Left lobe of liver (tissue), 1 donor: ENCODE data around the gene LRRFIP1.

DNA sequence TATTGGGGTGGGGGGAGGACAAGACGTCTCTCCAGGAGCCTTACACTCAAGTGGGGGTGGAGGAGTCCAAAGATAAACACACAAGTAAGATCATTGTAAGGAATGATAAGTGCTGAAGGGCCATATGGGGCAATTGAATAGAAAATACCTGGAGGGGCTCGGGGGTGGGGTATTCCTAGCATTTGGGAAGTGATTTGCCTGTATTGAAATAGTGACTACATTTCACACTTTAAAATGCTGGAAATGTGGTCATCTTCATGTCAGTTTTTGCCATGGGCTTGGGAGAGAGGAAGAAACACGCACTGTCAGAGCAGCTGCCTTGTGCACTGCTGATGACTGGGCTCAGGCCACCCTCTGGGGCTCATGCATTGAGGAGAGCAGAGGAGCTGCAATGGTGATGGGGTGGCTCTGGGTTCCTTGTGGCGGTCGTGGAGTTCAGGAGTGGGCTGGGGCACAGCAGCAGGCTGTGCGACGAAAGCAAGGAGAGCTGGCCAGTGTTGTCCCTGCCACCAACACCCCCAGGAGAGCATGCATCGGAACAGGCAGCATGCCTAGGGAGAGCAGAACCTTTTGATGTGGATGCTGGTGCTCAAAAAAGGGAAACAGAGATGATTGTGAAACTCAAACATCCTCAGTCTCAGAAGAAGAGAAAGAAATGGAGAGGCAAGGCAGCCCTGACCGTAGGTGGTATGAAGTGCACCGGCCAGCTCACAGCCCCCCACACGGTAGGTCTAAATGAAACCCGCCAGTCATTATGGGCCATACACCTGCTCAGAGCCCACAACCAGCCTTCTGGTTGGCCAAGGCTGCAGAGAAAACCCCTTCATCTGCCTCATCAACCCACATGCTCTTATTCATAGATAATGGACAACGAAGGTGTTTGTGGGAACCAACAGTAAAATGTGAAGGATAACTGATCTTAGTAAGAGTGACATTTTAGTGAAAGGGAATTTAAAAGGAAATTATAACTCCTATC lies 253.6 kb downstream of the GBX2 start:
- PRO-cap, result no peak

DNA sequence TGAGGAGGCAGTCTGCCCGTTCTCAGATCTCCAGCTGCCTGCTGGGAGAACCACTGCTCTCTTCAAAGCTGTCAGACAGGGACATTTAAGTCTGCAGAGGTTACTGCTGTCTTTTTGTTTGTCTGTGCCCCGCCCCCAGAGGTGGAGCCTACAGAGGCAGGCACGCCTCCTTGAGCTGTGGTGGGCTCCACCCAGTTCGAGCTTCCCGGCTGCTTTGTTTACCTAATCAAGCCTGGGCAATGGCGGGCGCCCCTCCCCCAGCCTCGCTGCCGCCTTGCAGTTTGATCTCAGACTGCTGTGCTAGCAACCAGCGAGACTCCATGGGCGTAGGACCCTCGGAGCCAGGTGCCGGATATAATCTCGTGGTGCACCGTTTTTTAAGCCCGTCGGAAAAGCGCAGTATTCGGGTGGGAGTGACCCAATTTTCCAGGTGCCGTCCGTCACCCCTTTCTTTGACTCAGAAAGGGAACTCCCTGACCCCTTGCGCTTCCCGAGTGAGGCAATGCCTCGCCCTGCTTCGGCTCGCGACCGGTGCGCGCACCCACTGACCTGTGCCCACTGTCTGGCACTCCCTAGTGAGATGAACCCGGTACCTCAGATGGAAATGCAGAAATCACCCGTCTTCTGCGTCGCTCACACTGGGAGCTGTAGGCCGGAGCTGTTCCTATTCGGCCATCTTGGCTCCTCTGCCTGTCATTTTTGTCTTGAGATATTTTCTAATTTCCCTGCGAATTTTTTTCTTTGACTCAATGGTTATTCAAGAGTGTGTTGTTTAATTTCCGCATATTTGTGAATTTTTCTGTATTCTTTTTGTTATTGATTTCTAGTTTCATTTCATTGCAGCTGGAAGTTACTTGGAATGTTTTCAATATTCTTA lies 118.0 kb downstream of the IQCA1 start:
- PRO-cap, result no peak

DNA sequence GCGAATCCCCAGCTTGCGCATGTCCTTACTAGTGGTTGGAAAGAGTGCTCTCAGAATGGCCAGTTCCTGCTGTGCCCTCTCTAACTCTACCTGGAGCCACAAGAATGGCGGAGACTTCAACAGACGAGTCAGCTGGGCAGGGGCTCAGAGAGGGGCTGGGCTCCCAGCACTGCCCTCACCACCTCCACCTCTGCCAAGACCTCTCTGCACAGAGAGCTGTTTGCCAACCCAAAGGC lies 13.2 kb downstream of the ACKR3 start:
- PRO-cap, result no peak

DNA sequence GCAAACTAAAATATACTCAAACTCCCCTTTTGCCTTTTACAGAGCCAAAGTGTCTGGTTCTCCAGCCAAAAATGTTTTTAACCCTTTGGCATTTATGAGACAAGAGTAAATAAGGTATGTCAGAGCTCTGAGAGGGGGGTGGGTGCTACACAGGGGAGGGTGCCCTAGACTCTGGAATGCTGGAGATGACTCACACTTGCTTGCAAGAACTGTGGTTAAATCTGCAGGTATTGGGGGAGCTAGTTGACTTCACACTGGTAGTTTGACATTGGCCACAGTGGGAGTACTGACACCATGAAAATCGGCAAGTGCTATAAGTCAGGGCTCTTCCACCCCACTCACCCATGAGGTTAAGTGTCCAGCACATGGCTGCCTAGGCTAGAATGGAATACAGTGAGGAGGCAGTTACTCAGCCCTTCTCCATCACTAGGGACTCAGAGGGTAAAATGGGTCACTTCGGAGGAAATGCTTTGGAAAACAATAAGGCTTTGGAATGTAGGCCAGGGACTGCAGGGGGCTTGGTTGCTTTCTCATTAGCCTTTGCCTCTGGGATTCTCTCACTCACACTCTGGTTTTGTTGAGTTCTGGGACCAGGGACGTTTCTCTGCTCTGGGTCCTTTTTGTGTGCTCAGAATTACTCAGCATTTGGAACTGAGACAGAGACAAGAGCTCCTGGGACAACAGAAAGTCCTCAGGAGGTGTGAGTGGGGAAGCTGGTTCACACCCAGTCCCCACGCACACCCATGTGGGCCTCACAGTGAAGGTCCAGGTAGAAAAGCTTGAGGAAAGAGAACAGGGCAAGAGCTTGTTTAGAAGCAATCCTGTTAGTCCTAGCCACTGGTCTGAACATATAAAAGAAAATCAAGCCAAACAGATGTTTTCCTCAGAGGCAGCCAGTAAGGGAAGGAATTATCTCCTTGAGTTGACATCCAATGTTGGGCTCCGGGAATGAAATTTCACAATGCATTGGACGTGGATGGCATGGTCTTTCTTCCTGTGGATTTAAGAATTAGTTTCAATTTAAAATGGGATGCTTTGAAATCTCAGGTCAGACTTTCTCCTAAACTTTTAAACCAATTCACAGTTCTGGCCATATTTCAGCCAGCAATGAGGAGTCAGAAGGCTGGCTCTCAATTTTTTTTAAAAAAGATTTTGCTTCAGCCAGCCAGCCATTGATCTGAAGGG lies 91.8 kb downstream of the ACKR3 start:
- PRO-cap, result no peak

GRCh38 chr2:236688808-236689231 lies 119.2 kb downstream of the ACKR3 start:
- PRO-cap, result no peak

DNA sequence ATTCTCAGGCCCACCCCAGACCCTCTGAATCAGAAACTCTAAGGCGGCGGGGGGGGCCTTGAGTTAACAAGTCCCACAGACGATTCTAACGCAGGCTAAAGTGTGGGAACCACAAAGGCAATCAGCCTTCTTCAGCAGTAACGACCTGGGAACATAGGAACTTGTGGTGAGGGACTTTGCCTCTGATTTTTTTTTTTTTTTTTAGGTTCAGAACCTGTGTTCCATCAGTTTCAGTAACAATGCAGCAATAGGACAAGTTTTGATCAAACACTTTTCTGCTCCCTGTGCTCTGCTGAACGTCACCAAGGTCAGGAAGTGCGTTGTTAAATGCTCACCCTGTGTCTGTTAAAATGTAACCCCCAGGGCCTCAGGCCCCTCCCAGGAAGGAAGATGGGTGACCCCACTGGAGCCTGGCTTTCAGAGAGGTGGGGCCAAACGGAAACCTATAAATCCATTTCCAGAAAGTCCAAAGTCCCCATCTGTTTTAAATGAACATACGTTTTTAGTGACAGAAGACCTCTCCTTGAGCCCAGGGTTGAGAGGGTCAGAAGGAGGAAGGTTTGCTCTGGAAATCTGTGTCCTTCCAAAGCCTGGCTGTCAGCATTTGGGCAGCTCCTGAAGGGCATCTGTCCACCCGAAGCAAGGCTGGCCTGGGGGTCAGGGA lies 117.7 kb upstream of the COPS8 start:
- PRO-cap, result no peak

- PRO-cap, result no peak
These were observed 119.3 kb downstream of the COPS8 start for GRCh38 chr2:237204807-237205663.

DNA sequence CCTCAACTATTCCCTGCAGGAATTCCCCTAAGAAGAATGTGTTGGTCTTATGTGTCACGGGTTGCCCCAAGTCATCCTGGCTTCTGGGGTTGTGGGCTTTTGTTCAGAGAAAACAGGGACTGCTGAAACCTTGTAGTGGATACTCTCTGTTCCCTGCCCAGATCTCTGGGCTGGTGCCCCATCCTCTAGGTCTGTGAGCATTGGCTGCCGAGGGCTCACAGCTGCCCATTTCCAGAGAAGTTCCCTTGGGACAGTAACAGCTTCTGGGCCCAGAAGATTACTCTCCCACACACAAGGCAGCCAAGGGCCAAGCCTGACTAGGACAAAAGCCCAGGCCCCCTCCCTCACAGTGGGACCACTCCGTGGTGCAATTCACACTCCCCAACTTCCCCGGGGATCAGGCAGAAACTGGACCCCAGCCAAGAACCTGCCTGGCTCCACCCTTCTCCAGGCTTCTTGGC lies 137.8 kb downstream of the COPS8 start:
- PRO-cap, result no peak

DNA sequence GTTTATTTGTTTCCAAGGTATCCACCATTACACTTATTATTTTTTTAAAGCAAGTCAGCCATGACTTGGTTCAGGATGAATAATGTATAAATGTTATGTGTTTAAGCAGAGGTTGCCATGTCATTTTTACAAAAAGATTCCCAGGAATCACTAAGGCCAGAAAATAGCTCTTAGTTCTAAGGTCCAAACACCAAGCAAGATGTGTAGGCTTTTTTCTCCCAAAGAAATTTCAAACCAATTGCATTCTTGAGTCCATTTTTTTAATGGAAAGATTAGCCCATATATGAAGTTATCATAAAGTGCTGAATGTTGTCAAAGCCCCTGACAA lies 159.0 kb downstream of the COL6A3 start:
- PRO-cap, result no peak

GRCh38 chr2:237351057-237351617 lies 62.8 kb downstream of the COL6A3 start:
- PRO-cap, result no peak

DNA sequence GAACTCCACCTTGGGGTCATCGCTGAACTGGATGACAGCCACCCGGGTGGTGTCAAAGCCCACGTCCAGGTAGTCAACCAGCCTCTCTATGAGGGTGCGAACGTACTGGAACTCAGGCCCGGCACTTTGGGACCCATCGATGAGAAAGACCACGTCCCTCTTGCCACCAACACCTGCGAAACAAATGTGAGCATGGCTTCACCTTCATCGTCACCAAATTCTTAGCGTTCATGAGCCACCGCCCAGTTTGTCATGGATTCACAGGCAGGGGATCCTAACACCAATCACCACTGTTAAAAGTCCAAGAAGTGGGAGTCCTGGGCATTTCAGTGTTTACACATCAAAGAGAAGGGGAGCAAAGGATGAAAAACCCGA lies 41.8 kb downstream of the COL6A3 start:
- PRO-cap, result no peak

DNA sequence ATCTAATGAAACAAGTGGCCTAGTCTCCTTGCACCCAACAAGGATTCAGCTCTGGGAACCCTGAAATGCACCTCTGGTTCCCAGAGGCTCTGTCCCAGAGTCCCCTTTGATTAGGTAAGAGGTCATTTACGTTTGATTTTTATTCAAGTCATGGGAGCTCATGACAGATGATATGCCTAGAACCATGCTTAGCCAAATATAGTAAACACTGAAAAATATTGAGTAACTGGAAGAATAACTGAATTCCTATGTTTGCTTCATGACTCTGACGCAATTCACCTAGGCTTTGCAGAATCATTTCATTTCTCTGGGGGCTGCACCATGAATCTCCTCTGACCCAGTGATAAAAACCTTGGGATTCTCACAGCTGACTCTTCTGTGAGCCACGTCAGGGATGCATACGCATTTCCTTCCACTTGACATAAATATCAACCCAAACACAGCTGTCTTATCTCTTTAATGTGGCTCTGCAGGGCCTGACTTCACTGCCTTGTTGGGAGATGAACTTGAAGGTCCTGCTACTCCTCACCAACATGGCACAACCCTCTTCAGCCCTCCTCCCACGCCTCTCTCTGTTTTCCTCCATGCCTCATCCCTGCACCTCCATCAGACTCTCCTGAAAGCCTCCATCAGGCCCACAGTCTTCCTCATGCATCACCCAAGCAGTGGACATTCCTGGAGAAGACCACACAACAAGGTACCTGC lies 30.0 kb downstream of the COL6A3 start:
- PRO-cap, result no peak

GRCh38 chr2:237410642-237411703 lies 3.0 kb downstream of the COL6A3 start:
- PRO-cap, result no peak

DNA sequence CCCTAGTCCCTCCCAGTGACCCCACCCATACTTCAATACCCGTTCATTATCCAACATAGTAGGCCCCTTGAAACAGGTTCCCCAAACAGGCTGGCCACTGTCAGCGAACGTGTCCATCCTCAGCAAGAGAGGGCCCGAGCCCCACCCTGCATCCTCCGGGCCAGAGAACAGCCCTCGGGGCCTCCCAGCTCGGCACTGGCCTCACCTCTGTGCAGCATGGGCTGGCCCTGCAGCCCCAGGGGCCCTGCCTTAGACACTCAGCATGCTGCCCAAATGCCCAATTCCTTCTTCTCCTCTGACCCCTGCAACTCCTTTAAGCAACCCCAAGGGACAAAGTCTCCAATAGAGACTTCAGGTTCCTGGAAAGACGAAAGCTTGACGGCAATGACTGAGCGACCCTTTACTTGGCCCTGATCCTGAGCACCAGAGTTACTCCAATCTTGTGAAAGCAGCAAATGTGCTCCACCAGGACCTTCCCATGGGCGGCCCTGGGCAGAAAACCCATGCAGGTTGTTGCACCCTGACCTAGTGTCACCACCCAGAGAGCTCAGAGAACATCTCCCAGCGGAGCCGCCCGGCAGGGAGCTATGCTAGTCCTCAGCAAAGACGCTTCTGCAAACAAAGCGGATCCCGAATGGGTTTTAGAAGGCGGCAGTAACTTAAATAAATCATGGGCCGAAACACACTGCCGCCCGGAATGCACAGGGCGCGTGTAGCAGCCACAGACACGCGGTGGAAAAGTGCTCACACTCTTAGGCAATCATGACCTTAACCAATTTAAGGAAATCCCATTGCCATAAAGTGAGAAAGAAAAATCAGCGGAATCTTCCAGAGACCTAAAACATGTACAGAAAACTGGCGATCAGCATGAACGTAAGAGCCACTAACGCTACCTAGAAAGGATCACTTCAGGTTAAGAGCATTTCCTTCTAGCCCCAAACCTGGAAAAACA lies 706 bp downstream of the COL6A3 start:
- PRO-cap, result bidirectional peak, plus-strand start at position 550 of the sequence, minus-strand start at position 431 of the sequence

GRCh38 chr2:237502464-237502913 lies 15.4 kb downstream of the MLPH start:
- PRO-cap, result bidirectional peak, plus-strand start at chr2:237502765, minus-strand start at chr2:237502632

GRCh38 chr2:237512541-237513173 lies 25.6 kb downstream of the MLPH start:
- PRO-cap, result unidirectional peak, plus-strand start at chr2:237512726; unidirectional peak, plus-strand start at chr2:237513051

- PRO-cap, result no peak
These were observed 29.8 kb downstream of the MLPH start for GRCh38 chr2:237516727-237517413.

GRCh38 chr2:237541739-237542278 lies 24.6 kb upstream of the PRLH start:
- PRO-cap, result no peak

DNA sequence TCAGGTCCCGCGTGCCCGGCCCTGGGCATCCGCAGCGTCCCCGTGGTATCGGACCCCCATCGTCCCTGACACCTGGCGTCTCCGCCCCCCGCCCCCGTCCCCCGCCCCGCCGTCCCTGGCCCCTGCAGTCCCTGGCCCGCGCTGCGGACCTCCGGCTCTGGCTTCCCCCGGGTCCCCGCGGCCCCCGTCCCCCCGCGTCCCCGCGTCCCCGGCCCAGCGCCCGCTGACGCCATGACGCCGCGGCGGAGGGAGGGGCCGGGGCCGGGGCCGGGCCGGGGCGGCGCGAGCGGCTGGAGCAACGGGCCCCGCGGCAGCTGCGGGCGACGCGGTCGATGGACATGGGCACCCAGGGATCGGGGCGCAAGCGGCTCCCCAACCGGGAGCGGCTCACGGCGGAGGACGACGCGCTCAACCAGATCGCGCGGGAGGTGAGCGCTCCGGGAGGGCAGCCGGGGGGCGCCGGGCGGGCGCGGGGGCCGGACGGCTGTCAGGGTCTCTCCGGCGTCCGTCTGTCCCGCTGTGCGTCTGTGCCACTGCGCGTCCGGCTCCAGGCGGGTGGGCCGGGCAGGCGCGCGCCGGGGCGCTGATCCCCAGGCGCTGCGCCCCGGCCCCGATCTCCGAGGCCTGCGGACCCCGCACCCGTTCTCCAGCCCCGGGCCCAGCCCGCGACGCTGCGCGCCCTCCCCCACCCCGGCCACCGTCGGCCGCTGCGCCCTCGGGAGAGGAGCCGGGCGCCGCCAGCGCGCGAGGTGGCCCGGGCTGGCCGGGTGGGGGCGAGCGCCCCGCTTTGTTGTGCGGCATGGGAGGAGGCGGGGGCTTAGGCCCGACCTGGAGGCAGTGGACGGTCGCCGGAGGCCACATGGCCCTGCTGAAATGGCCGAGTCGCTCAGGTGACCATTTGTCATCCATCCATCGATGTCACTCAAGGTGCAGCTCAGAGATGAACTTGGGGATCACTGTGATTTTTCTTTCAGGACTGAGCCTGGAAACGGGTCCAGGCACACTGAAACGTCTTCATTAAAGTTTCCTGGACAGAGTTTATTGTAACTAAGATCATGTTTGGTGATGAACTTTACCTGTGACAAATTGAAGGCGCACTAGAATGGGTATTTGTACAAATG lies at the start of gene LRRFIP1:
TSS of gene LRRFIP1 (plus strand) at position 275 of the 1,121 bp plus-strand sequence.
- PRO-cap, result bidirectional peak, plus-strand start at position 298 of the sequence, minus-strand start at position 159 of the sequence; unidirectional peak, minus-strand start at position 527 of the sequence

DNA sequence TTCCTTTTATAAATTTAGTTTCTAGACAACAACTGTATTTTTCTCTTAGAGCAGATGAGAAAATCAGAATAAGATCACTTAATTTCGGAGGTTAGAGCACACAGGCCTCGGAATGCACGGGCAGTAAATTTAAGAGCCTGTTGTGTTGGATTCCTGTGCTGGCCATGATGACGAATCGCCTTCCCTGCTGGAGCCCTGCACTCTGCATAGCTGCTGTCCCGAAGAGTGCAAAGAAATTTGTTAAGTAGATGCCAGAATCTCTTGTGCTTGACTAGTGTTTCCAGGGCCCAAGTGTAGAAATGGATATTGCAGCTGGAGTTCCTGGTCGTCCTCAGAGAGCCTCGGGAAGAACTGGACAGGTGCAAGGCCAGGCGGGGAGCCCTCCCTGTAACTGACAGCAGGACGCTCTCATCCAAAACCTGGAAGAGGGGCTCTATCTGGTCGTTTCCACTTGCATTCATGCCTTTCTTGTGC lies 83.5 kb upstream of the RBM44 start:
- PRO-cap, result no peak